Measurements from ENCODE around the genes PLPP2, CDC34 and PTBP1.

- PRO-cap: bidirectional peak, plus-strand start at chr19:291729, minus-strand start at chr19:291355
Measured at GRCh38 chr19:291055-292027, at the start of gene PLPP2. TSS of gene PLPP2 (minus strand) at chr19:291403.

DNA sequence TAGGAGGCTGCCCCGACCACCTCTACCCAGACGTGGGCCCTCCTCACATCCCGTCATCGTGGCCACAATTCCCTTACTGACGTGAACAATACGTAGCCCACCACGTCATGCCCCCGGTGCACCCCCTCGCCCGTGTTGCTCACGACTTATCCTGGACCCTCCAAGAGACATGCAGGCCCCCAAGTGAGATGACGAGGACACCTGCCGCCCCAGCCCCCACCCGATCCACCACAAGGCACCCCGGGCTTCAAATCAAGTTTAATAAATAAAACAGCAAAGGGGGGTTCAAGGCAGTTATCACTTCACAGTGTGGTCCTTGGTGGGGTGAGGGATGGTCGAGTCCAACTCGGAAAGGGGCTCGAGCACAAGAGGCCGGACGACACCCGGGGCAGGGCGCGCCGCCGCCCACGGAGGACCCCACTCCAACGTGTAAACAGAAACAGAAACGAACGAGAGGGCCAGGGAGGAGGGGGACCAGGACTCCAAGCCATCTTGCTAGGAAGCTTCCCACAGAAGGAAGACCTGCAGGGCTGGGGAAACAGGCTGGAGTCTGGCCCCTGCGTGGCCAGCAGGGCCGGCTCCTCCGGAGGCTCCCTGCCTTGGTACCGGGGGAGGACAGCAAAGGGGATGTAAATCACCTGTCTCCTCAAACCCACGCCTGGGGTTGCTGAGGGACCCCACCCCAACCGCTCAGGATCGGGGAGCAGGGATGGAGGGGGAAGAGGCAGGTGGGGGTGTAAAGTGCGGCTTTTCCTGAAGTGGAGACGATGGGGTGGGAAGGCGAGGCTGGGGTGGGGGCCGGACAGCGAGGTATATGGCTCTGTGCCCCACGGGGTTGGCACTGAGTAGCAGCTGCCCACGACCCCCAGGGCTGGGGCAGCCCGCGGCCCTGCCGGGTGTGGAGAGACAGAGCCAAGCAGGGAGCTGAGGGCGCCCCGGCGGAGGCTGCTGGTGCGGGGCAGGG, 14.4 kb upstream of the PLPP2 start:
- PRO-cap: no peak

- PRO-cap: bidirectional peak, plus-strand start at chr19:485709, minus-strand start at chr19:485480; bidirectional peak, plus-strand start at chr19:485979, minus-strand start at chr19:485880
Measured at GRCh38 chr19:485152-486282, 10.7 kb upstream of the ODF3L2 start.

DNA sequence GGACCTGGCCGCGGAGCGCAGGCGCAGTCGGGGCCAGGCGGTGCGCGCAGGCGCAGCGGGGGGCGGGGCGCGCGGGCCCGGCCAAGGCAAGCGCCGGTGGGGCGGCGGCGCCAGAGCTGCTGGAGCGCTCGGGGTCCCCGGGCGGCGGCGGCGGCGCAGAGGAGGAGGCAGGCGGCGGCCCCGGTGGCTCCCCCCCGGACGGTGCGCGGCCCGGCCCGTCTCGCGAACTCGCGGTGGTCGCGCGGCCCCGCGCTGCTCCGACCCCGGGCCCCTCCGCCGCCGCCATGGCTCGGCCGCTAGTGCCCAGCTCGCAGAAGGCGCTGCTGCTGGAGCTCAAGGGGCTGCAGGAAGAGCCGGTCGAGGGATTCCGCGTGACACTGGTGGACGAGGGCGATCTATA, at the start of gene CDC34:
Gene CDC34 (plus strand): TSS at position 113 of the 400 bp plus-strand sequence.
- PRO-cap: bidirectional peak, plus-strand start at position 113 of the sequence, minus-strand start outside the sequence; bidirectional peak, plus-strand start at position 313 of the sequence, minus-strand start at position 301 of the sequence

DNA sequence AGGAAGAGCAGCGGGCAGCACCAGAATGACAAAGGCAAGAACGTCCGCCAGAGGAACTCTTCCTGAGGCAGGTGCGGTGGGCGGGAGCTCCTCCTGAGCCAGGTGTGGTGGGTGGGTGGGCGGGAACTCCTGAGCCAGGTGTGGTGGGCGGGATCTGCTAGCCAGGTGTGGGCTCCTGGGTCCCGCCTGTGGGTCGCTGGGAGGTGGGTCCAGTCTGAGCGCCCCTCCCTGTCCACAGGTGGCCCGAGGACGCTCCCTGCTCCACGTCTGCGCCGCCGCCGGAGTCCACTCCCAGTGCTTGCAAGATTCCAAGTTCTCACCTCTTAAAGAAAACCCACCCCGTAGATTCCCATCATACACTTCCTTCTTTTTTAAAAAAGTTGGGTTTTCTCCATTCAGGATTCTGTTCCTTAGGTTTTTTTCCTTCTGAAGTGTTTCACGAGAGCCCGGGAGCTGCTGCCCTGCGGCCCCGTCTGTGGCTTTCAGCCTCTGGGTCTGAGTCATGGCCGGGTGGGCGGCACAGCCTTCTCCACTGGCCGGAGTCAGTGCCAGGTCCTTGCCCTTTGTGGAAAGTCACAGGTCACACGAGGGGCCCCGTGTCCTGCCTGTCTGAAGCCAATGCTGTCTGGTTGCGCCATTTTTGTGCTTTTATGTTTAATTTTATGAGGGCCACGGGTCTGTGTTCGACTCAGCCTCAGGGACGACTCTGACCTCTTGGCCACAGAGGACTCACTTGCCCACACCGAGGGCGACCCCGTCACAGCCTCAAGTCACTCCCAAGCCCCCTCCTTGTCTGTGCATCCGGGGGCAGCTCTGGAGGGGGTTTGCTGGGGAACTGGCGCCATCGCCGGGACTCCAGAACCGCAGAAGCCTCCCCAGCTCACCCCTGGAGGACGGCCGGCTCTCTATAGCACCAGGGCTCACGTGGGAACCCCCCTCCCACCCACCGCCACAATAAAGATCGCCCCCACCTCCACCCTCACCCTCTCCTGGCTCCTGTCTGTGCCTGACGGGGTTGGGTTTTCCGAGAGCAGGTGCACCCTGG, 6.8 kb upstream of the HCN2 start:
- PRO-cap: no peak

GRCh38 chr19:623740-624195, 9.6 kb downstream of the POLRMT start:
- PRO-cap: no peak

DNA sequence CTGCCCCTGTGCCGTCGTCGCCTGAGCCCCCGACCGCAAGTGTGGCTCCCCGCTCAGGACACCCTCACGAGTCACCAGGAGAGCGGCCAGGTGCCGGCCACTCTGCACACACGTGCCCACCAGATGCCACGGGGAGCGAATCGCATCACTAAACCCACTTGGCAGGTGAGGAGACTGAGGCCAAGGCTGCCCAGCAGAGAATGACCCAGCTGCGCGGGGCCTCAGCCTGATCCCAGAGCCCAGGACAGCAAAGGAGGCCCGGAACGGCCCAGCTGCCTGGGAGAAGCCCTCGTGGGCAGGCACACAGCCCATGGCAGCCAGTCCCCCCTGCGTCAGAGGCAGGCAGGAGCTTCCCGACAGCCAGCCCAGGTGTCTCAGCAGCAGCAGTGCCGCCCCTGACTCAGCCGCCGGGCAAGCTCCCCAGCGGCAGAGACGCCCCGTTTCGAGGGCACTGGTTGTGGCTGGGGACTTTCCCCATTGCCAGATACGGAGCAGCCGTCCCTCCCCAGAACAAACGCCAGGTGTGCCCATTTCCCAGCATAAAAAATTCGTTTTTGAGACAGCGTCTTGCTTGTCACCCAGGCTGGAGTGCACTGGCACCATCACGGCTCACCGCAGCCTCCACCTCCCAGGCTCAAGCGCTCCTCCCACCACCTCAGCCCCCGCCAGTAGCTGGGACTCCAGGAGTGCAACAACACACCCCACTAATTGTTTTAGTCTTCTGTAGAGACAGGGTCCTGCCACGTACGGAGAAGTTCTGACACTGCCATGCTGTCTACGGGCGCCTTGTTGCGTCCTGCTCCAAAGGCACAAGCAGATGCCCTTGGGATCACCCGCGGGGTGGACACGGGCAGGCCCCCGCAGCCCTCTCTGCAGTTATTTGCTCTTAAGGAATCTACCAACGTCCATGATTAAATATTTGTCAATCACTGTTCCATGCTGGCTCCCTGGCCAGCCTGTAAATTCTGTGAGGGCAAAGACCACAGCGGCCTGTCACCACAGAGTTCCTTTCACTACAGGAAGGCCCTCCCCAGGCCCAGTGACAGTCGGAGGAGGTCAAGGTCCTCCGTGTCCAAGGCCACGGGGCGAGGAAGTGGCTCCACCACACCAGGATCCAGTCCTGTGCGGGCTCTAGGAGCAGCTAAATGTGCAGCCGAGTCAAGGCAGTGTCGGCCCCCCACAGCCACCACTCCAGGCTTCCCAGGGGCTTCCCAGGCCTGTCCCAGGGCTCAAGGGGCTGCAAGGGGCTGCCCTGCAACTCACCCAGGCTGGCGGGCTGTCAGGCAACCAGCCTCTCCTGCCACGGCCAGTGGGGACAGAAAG, 2.5 kb downstream of the RNF126 start:
- PRO-cap: no peak

- PRO-cap: no peak
Measured at GRCh38 chr19:710023-710742, 1.4 kb downstream of the PALM start.

DNA sequence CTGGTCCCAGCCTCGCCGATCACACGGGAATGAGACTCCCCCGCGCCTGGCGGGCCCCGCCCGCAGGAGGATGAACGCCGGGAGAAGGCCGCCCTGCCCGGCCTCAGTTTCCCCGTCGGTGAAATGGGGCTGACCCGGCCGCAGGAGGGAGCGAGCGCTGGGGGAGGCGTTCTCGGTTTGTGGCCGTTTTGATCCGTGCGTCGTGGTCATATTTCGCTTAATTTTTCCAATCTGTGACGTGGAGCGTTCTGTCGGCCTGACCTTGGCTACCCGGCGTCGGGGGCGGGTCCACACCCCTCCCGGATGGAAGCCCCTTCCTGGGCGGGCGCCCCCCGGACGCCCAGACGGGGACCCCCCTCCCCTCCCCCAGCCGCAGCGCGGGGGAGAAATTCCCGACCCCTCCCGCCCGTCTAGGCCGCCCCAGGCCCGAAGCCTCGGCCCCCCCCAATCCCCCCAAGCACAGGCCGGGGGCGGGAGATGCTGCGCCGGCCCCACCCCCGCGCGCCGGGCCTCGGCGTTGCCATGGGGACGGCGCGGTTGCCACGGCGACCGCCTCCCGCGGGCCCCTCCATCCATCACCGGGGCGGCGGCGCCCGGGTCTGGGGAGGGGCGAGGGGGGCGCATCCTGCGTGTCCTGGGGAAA, 11.1 kb downstream of the PALM start:
- PRO-cap: no peak

DNA sequence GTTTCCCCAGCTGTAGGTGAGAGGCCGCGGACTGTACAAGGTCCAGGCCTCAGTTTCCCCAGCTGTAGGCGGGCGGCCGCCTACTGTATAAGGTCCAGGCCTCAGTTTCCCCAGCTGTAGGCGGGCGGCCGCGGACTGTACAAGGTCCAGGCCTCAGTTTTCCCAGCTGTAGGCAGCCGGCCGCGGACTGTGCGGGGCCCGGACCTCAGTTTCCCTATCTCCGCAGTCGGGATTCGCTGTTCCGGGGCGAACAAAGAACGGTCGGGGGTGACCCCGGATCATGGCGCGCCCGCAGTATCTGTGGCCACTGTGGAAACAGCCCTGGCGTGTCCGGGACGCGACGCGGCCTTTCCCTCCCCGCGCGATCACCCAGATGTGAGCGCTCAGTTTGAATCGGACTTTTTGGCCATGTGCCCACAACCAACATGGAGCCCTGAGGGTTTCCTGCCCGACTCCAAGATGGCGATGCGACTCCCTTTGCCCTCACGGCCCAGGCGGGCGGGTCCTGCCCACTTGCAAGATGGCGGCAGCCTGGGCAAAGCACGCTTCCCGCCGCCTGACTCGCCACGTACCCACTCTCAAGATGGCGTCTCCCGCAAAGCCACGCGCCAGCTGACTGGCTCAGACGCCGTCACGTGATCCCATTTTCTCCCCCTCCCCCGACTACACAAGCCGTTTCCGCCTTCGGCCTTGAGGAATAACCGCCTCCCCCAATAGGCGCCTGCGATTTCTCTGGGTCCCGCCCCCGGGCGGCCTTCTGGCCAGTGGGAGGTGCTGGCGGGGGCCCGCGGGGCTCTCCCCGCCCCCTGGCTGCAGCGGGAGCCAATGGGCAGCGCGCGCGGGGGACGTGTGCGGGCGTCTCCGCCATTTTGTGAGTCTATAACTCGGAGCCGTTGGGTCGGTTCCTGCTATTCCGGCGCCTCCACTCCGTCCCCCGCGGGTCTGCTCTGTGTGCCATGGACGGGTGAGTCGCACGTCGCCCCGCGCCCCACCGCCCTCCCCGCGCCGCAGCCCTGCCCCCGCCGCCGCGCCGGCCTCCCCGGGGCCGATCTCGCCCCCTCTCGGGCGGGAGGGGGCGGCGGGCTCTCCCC, at the start of gene PTBP1:
Gene PTBP1 (plus strand): TSS at position 911 of the 1,091 bp plus-strand sequence.
- PRO-cap: bidirectional peak, plus-strand start at position 601 of the sequence, minus-strand start at position 375 of the sequence; bidirectional peak, plus-strand start at position 911 of the sequence, minus-strand start at position 949 of the sequence

DNA sequence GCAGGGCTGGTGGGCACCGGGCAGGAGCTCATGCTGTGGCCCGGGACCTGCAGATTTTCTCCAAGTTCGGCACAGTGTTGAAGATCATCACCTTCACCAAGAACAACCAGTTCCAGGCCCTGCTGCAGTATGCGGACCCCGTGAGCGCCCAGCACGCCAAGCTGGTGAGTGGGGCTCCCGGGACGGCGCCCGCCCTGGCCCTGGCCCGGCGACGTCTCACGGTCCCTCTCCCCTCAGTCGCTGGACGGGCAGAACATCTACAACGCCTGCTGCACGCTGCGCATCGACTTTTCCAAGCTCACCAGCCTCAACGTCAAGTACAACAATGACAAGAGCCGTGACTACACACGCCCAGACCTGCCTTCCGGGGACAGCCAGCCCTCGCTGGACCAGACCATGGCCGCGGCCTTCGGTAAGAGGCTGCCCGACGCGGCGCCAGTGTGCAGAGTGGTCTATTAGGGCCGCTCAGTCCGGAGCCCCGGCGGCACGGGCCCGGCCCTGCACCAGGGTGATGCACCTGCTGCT, 7.6 kb downstream of the PTBP1 start:
- PRO-cap: no peak

GRCh38 chr19:806317-807426, 9.4 kb downstream of the PTBP1 start:
- PRO-cap: no peak

DNA sequence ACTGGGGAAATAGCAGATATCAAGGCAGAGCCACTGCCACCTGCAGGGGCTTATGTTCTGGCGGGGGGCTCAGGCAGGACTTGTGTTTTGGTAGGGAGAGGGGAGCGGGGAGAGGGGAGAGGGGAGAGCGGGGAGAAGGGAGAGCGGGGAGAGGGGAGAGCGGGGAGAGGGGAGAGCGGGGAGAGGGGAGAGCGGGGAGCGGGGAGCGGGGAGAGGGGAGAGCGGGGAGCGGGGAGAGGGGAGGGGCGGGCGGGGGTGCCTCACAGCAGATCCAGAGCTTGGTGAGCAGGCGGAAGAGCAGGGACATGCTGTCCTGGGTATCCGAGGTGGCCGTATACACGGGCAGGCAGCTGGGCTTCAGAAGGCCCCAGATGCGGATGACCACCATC, 12.2 kb downstream of the CFD start:
- PRO-cap: unidirectional peak, plus-strand start at position 274 of the sequence

GRCh38 chr19:954712-955450, 29.0 kb downstream of the ARID3A start:
- PRO-cap: no peak

DNA sequence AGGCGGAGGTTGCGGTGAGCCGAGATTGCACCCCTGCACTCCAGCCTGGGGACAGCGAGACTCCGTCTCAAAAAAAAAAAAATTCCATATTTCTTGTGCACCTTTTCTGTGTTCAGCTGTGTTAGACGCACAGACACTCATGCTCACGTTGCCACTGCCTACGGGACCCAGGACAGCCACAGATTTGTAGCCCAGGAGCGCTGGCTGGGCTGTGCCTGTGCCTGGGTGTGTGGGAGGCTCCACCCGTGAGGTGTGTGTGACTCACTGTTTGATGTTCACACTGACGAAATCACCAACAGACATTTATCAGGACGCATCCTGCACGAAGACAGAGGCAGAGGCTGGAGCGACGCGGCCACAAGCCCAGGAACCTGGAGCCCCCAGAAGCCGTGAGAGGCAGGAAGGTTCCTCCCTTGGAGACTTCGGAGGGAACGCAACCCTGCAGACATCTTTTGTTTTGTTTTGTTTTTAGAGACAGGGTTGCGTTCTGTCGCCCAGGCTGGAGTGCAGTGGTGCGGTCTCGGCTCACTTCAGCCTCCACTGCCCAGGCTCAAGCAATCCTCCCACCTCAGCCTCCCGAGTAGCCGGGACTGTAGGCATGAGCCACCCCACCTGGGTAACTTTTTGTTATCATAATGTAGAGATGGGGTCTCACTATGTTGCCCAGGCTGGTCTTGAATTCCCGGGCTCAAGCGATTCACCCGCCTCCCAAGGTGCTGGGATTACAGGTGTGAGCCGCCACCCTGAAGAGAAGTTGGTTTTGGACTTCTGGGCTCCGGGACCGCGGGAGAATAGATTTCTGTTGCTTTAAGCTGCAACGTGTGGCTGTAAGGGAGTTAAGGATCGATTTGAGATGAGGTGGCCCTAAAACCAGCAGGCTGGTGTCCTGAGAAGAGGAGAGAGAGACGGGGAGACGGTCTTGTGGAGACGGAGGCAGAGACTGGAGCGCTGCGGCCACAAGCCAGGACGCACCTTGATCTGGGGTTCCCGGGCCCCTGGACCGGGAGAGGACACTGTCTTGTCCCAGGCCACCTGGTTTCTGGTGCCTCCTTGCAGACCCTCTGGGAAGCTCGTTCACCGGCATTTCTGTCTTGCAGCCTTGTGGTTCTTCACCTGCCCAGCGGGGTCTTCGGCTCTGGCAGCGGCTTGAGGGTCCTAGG, 24.9 kb upstream of the WDR18 start:
- PRO-cap: no peak

DNA sequence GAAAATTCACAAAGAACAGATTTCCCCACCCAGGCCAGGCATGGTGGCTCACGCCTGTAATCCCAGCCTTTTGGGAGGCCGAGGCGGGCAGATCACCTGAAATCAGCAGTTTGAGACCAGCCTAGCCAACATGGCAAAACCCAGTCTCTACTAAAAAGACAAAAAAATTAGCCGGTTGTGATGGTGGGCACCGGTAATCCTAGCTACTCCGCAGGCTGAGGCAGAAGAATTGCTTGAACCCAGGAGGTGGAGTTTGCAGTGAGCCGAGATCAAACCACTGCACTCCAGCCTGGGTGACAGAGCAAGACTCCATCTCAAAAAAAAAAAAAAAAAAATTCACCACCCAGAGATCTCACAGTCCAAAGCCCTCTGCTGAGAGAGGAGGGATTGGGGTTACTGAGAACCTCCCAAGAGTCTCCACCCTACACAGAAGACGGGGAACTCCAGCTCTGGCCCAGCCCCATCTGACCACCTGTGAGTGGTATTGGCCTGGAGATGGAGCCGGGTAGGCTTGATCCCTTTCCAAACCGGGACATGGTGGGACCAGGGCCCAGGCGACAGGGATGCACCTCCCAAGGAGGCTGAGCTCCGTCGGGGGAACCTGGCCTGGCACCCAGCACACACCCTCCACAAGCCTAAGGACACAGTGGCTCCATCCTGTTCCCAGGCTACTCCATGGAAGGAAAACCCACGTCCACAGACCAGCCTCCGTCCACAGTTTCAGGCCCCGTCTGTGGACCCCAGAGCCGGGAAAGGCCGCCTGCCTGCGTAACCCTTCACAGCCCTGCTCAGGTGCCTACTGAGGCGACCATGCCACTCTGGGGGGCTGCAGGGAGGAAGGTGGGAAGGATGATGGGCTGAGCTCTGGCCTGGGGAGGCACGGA, 2.0 kb downstream of the TMEM259 start:
- PRO-cap: bidirectional peak, plus-strand start at position 535 of the sequence, minus-strand start at position 231 of the sequence

- PRO-cap: no peak
Measured at GRCh38 chr19:1022650-1023215, 1.8 kb upstream of the TMEM259 start.

DNA sequence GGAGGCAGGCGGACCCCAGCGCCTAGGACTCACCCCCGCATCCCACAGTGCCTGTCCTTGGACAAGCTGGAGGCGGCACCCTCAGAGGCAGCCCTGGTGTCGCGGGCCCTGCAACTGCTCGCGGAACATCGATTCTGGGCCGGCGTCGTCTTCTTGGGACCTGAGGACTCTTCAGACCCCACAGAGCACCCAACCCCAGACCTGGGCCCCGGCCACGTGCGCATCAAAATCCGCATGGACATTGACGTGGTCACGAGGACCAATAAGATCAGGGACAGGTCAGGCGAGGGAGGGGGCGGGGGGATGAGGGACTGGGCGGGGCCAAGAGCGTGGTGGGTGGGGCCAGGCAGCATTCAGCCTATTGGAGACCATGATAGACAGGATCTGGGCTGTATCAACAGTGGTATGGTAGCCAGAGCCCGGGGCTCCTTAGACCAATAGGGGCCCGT, 5.1 kb downstream of the ABCA7 start:
- PRO-cap: no peak

DNA sequence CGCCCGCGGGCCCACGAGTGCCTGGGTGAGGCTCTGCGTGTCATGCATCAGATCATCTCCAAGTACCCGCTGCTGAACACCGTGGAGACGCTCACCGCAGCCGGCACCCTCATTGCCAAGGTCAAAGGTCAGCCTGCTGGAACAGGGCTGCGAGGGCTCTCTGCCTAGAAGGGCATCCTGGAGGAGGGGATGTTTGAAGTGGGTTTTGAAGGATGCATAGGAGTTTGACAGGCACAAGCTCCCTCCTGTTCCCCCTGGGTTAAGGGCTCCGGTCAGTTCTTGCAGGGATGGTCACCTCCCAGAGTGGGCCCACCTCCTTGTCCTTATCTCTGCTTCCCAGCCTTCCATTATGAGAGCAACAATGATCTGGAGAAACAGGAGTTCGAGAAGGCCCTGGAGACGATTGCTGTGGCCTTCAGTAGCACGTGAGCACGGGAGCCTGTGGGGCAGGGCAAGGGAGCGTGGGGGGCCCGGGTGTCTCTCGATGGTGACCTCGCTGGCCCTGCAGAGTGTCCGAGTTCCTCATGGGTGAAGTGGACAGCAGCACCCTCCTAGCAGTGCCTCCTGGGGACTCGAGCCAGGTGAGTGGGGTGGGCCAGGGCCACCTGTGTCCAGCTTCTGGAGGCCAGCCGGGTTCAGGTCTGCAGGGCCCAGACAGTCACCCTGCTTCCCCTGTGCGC, 6.3 kb downstream of the ARHGAP45 start:
- PRO-cap: no peak

- PRO-cap: no peak
Measured at GRCh38 chr19:1085163-1086374, 9.6 kb downstream of the POLR2E start.